Hair follicular keratinocyte (primary cell): ENCODE data around the gene ADK.

GRCh38 chr10:73651433-73651838, 4.4 kb downstream of the SYNPO2L start:
- RAMPAGE, long total RNA, result no peak

GRCh38 chr10:73848771-73849001, 25.7 kb downstream of the CAMK2G start:
- RAMPAGE, long total RNA, result no peak

- RAMPAGE, long total RNA, result no peak
These were observed 541 bp upstream of the CAMK2G start for GRCh38 chr10:73874916-73875276.

- RAMPAGE, long total RNA, result no peak
These were observed 9.2 kb downstream of the PLAU start for GRCh38 chr10:73920043-73920545.

GRCh38 chr10:73937554-73938177, 26.7 kb downstream of the PLAU start:
- RAMPAGE, long total RNA, result no peak

GRCh38 chr10:74011569-74012361, 13.8 kb downstream of the VCL start:
- RAMPAGE, long total RNA, result no peak

- RAMPAGE, long total RNA, result no peak
These were observed 72.6 kb downstream of the VCL start for GRCh38 chr10:74070497-74070886.

DNA sequence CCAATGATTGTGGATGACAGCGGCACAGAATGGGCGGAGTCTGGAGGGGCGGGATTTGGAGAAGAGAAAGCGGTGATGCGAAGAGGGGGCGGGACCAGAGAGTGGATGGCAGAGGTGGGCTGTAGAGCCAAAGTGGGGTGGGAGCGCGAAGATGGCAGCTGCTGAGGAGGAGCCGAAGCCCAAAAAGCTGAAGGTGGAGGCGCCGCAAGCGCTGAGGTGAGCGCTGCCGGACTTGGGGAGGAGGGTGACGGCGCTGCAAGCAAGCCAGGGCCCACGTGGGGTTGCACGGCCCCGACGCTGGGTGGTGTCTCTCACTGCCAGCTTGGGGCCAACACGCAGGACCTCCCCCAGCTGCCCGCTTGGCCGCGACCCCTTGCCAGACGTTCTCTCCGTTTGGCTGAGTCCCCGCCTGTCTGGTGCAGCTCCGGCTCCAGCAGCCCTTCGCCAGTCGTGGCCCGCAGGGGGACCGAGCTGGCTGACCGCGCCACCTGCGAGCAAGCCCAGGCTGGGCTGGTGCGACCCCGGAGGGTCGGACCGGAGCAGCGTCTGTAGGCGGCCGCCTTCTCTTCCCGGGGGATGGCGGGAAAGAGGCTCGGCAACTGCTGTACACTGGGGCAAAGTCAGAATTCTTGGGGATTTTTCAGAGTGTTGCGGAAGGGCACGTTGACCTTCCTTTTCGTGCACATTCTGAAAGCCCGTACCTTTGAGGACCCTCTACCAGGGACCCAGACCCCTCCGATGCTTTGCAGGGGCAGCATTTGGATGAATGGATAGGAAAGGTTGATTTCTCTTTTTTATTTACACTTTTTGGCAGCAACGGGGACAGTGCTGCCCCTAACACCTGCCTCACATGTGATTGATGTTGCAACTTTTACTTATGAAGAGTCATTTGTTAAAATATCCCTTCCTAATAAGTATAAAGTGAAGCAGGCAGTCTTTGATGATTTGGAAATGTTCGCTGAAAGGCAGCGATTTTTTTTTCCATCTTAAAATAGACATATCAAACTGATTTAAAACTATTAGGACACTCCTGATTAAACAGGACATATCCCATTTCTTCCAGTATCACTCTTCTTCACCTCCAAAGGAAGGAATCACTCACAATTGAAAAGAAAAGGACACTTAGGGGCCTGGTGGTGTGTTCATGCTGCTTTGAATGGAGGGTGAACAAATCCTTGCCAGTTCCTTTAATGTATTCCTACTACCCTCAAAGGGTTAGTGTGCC, at the start of gene ADK:
ADK (plus strand) TSS at position 94 of the 1,225 bp plus-strand sequence.
- RAMPAGE, long total RNA, result start-site peak on the plus strand centred at position 87 of the sequence, 9 bp wide, 88 and 36 reads in 2 replicates

GRCh38 chr10:74587465-74587792, 239.0 kb upstream of the KAT6B start:
- RAMPAGE, long total RNA, result no peak

GRCh38 chr10:74598985-74599297, 227.5 kb upstream of the KAT6B start:
- RAMPAGE, long total RNA, result no peak

- RAMPAGE, long total RNA, result no peak
These were observed 2.3 kb downstream of the COMTD1 start for GRCh38 chr10:75233333-75233912.

GRCh38 chr10:75397310-75397622, 4.3 kb downstream of the ZNF503 start:
- RAMPAGE, long total RNA, result no peak

- RAMPAGE, long total RNA, result no peak
These were observed 2.9 kb downstream of the ZNF503 start for GRCh38 chr10:75398229-75399481.

DNA sequence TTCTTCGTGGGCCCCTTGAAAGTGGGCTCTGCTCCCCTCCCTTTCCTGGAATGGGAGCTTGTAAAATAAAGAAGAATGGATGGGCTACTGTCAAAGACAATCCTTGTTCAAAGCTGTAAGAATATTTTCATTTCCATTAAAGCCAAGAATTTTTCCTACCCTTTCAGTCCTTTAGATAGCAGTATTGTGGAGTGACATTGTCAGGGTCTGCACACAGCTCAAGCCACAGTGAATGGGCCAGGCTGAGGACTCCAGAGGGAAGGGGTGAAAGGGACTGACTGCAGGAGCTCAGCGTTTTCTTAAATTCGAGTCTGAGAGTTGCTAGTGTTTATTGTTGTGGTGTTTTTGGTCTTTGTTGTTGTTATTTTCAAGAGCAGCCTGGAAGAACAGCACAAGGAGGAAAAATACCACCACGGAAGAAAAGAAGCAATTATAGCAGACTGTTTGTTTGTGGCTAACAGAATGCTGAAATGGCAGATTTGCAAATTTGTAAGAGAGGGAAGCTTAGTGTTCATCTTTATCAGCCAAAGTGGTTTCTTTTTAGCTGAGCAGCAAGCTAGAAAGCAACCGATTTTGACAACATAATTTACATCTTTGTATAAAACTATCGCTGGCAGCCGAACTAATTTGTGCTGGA, 192.0 kb downstream of the LRMDA start:
- RAMPAGE, long total RNA, result no peak

DNA sequence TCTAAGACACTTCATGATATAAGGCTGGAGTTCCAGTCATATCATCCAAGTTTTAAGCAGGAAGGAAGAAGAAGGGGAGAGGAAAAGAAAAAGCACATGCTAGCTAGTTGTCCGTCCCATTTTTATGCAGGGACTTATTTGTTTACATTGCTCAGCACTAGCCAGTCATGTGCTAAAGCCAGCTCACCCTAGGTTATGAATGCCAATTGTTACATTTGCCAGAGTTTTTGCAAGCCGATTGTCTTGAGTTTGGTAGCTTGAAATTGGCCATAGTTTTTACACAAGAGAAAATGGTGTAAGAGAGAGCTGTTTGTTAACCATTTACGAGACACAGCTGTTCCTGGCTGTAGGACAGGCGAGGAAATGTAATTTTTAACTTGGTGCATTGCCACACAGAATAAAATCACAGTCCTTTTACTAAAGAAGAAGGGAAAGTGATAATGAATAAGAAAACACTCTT, 357.0 kb downstream of the LRMDA start:
- RAMPAGE, long total RNA, result no peak

- RAMPAGE, long total RNA, result no peak
These were observed 871.6 kb downstream of the LRMDA start for GRCh38 chr10:76302997-76303531.

- RAMPAGE, long total RNA, result no peak
These were observed 892.9 kb downstream of the LRMDA start for GRCh38 chr10:76324315-76324712.

DNA sequence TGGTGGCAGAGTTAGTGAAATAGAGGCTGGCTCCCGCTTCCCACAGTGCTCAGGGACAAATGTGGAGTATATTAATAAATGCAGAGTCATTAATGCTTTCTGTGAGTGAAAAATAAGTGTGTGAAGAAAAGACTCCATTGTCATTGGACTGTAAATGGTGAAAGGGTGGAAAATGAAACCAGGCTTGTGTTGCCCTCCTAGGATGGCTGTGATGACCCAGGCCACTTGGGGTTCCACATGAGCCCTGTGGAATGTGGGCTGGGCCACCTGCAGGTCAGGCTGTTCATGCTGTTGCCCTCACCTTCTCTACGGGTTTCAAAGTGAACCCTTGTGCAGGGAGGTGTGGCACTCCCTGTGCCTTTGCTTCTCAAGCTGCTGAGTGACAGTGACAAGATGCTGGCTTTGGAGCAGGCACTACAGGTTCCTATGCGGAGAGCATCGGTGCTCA, 1004.8 kb downstream of the LRMDA start:
- RAMPAGE, long total RNA, result no peak

DNA sequence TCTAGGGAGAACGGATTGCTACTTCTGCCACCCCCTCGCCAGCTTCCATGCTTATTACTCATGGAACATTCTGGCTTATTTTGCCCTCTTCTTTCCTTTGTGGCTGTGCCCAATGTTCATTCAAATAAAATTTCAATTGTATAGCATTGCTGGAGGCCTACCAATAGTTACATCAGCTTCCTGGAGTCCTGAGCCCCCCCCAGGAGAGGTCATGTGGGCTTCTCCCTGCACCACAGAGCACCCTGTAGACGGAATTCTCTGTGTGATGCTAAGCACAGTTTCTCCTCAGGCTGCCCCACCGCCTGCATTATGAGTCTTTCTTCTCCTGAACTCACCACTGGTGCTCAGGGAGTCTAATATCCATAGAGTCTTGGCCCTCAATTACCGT, 1093.9 kb downstream of the KCNMA1 start:
- RAMPAGE, long total RNA, result no peak

DNA sequence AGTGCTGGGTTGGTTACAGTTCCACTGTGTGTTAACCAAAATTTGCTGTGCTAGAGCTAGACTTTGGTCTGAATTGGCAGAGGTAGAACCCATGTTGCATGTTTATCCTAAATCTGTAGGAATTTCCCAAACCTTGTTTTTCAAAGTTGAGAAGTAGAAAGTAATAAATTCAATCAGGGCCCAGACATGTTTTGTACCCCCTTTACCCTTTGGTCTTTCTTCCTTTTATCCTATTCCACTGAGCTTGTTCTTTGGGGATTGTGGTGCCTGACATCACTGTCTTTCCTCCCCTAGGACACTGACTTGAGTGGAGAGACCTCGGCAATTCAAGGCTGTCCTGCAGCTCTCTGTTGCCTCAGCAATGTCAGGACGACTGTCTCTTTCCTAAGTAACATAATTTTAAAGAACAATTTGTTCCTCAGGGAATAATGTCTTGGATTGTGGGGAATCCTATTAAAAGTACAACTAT, 1078.0 kb downstream of the KCNMA1 start:
- RAMPAGE, long total RNA, result no peak